Bronchus (tissue), 1 donor: ENCODE measurements around the genes RLN2 and ERMP1.

- PRO-cap: no peak
These were observed 63.9 kb downstream of the GLIS3 start for GRCh38 chr9:4235782-4236562.

GRCh38 chr9:4305009-4305723, 5.3 kb upstream of the GLIS3 start:
- PRO-cap: no peak

- PRO-cap: no peak
These were observed 1.1 kb downstream of the SLC1A1 start for GRCh38 chr9:4491061-4492081.

- PRO-cap: no peak
These were observed 63.8 kb downstream of the SLC1A1 start for GRCh38 chr9:4554089-4554488.

DNA sequence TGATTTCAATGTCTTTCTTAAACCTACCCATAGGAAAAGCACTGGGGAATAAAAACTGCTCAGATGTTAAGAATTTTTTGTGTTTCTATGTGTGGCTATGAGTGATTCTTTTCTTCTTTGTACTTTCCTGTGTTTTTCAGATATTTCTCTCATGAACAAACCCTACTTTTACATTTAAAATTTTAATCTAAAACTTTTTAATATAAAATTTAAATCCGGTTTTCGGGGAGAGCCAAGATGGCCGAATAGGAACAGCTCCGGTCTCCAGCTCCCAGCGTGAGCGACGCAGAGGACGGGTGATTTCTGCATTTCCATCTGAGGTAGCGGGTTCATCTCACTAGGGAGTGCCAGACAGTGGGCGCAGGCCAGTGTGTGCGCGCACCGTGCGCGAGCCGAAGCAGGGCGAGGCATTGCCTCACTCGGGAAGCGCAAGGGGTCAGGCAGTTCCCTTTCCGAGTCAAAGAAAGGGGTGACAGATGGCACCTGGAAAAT, 56.5 kb upstream of the PLPP6 start:
- PRO-cap: no peak

- PRO-cap: no peak
These were observed 29.8 kb downstream of the AK3 start for GRCh38 chr9:4711120-4711732.

- PRO-cap: no peak
These were observed 22.8 kb downstream of the AK3 start for GRCh38 chr9:4718067-4718771.

DNA sequence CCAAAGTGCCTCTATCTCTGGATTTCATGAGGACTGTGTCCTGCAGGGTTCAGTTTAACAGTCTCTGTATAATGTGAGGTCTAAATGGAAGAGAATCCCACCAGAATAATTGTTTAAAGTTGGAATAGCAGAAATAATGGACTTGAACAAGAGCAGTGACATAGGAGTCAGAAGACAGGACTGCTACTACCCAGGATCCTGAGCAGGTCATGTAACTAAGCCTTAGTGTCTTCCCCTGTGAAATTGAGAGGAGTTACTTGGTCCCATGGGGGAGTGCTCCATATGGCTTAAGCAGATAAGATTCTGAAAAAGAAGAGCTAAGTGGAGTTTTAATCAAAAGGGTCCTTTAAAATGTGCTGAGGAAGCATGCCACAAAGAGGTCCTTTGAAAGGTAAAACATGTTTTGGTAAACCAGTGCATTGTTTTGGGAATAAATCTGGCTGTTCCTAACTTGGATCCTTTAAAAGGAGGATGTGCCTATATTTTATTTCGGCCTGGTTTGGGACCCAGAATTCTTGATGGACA, 5.5 kb downstream of the RCL1 start:
- PRO-cap: no peak

DNA sequence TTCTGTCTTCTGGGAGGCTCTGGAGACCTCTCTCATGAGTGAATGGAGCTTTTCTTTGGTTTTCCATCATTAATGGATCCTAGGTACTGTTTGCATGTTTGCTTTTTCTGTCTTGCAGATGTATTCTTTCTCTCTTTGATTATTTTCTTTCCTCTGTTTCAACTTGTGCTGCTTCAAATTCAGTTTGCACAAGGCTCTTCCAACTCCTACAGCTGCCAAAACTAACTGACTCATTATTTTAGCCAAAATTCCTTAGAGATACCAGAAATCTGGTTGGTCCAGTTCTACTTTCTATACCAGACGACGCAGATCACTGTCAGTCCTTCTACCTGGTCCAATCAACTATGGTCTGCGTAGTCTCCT, 52.0 kb upstream of the JAK2 start:
- PRO-cap: no peak

DNA sequence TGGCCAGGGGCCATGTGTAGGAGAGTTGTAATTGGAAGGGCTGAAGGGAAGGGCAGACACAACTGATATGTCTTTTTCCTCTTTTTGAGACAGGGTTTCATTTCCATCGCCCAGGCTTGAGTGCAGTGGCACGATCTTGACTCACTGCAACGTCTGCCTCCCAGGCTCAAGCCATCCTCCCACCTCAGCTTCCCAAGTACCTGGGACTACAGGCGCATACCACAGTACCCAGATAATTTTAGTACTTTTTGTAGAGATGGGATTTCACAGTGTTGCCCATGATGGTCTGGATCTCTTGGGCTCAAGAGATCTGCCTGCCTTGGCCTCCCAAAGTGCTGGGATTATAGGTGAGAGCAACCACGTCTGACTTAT, 51.6 kb upstream of the JAK2 start:
- PRO-cap: no peak

- PRO-cap: no peak
These were observed 917 bp upstream of the JAK2 start for GRCh38 chr9:4984003-4984706.

GRCh38 chr9:5304571-5304870, at the start of gene RLN2:
RLN2 (minus strand) TSS chr9:5304716.
- PRO-cap: no peak

DNA sequence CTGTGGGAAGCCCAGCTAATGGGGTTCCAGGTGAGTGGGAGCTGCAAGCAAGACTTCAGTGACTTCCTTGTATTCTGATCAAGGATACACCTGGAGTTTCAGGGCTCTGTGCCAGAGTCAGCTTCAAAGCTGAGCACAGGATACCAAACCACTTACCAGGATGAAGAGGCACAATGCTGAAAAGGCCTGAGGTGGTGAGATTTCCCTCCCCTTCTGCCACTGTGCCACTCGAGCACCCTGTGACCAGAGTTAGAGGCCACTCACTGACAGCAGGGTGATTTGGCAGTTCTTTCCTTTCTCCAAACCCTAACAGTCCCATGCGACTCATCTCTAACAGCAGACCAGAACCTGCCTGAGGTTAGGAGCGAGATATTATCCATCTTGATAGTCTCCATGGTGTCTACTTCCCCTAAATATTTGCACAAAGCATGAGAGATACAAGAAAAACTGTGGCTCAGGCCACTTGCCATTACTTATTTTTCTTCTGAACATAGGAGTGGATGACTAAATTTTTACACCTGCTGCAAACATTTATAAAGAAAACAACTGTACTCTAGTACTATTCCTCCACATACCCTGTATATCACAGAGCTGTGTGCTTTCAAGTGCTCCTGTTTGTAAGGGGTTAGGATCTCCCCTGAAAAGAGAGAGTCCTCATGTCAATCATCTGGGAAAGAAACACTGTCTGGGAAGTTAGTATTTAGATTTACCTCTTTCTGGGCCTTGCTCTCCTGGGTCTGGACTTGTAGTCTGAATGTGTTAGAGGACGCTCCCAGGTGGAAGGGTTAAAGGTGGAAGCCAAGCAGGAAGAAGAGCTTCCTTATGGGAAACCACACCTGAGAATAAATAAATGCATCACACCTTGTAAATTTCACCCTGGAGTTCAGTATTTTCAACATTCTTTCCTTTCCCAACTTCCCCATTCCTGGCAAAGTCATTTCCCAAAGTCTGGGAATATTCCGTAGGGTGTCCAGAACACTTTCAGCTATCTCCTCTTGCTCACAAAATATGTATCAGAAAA, 1.6 kb downstream of the PLGRKT start:
- PRO-cap: no peak

- PRO-cap: no peak
These were observed 64.0 kb downstream of the ERMP1 start for GRCh38 chr9:5768891-5769311.

DNA sequence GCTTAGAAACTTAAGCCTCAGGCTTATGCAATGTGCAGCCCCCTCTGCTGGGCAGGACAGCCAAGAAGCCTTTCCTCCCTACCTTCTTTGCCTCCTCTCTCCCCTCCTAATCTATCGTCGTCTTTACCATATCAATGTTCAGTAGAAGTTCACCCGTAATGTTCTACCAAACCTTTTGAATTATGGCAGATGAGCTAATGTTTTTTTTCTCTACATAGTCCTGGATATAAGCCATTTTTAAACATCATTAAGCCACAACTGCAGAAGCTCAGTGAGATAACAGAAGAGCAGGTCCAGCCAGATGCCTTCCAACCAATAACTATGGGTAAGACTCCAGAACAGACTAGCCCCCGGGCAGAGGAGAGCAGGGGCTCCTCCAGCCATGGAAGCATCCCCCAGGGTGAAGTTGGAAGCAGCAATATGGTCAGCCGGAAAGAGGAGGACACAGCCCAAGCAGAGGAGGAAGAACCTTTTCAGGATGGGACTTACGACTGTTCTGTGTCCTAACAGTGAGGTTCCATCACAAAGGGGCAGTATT, 59.1 kb downstream of the ERMP1 start:
- PRO-cap: no peak

- PRO-cap: bidirectional peak, plus-strand start at chr9:5833215, minus-strand start at chr9:5833087
These were observed at the start of gene ERMP1 for GRCh38 chr9:5832732-5833321. ERMP1 (minus strand) TSS chr9:5833117.

GRCh38 chr9:5843569-5844371, 10.9 kb upstream of the ERMP1 start:
- PRO-cap: no peak

DNA sequence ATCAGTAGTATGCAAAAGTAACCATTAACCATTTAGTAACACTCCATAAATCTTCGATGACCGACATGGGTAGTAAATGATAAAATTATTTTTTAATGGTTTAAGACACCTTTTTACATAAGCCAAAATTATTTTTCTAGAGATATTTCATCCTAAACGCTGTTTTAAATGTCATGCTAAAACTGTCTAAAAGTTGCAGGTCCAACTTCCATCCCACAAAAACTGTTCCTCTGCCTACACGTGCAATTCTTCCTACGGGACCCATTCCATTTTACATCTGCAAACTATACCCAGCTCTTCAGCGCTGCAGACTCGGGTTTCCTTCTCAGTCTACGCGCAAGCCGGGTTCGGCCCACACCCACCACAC, 1.6 kb downstream of the KIAA2026 start:
- PRO-cap: bidirectional peak, plus-strand start outside the sequence, minus-strand start at position 324 of the sequence

DNA sequence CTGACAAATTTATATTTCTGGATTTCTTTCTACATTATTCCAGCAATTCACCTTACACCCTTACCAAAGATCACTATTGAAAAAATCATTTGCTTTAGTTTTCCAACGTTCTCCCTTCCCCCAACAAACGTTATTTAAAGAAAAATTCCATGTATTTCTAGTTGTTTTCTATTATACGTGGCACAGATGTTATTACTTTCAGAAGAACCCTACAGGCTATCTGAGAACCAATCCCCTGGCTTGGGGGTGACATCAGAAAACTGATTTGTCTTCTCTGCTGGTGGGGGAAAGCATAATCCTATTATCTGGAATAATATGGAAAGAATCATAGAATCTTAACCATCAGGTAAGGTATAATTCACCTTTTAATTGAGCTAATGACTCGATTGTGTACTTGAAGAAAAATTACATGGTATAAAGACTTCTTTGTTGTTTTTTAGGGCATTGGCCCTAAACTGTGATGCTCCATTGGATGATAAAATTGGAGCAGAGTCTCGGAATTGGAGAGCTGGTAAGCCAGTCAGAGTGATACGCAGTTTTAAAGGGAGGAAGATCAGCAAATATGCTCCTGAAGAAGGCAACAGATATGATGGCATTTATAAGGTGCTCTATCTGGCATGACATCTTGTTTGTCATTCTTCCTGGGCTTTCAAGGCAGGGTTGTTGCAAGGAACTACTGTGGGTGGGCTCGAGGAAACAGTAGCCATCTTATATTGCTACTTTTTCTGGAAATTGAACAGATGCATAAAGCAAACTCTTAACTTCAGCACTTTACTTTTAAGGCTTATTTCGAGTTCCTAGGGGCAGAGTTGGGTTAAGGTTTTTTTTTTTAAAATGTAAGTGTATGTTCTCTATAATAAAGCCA, 84.0 kb downstream of the UHRF2 start:
- PRO-cap: no peak

- PRO-cap: no peak
These were observed 79.2 kb downstream of the GLDC start for GRCh38 chr9:6566290-6566843.